Smooth muscle cell (in vitro differentiated cells): Measurements from ENCODE around the gene NANOG.

DNA sequence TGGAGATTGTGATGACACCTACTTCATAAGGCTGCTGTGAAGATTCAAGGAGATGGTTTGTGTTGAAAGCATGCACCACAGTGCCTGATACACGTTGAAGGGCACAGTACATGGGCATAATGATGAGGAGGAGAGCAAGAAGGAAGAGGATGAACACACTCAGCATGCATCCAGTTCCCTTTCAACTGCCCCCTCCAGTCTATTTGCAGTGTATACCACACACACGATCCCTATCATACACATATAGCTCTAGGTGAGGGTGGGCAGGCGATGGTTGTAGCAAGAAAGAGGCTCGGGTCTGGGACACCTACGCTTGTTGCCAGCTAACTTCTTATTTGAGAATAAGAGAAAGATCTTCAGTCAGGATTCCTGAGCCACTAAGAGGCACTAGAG, 3.9 kb downstream of the CLSTN3 start:
- RAMPAGE, long total RNA = no peak

- RAMPAGE, long total RNA = no peak
Measured at GRCh38 chr12:7135876-7136611, 5.9 kb downstream of the CLSTN3 start.

DNA sequence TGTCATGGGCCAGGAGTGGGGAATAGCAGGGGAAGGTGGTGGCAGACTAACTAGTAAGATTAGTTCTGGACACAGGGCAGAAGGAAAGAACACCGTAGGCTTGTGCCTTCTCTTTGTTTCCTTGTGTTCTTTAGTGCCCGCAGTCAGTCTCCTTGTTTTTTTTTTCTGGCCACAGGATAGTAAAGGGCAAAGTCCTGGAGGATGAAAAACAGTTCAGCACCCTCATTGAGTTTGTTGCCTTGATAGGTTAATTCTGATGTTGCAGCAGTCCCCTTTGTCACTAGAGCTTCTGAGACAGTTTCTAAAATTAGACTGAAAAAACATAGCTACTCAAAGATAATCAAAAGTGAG, 8.4 kb downstream of the PEX5 start:
- RAMPAGE, long total RNA = no peak

DNA sequence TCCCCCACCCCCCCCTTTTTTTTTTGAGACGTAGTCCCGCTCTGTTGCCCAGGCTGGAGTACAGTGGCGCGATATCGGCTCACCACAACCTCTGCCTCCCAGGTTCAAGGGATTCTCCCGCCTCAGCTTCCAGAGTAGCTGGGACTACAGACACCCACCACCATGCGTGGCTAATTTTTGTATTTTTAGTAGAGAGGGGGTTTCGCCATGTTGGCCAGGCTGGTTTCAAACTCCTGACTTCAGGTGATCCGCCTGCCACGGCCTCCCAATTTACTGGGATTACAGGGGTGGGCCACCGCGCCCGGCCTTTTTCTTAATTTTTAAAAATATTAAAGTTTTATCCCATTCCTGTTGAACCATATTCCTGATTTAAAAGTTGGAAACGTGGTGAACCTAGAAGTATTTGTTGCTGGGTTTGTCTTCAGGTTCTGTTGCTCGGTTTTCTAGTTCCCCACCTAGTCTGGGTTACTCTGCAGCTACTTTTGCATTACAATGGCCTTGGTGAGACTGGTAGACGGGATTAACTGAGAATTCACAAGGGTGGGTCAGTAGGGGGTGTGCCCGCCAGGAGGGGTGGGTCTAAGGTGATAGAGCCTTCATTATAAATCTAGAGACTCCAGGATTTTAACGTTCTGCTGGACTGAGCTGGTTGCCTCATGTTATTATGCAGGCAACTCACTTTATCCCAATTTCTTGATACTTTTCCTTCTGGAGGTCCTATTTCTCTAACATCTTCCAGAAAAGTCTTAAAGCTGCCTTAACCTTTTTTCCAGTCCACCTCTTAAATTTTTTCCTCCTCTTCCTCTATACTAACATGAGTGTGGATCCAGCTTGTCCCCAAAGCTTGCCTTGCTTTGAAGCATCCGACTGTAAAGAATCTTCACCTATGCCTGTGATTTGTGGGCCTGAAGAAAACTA, at the start of gene NANOG:
Gene NANOG (plus strand): TSS at position 602 of the 918 bp plus-strand sequence.
- RAMPAGE, long total RNA = no peak

DNA sequence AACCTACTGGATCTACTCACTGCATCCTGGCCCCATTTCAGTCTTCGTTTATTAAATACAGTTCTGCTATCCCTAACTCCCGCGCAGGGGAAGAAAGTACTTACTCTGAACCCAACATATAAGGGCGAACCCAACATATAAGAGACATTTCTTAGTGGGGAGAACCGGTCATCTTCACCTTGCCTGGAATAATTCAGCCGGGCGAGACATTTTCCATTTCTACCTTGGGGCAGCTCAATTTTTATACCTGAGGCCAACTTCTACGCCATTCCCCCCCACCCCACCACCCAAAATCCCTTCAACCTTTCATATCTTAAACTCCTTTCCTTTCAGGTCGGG, 1.6 kb downstream of the SLC2A3 start:
- RAMPAGE, long total RNA = no peak

GRCh38 chr12:8018624-8019332, 13.7 kb upstream of the FOXJ2 start:
- RAMPAGE, long total RNA = no peak

GRCh38 chr12:8036377-8036812, 3.9 kb downstream of the FOXJ2 start:
- RAMPAGE, long total RNA = no peak

- RAMPAGE, long total RNA = no peak
Measured at GRCh38 chr12:8181233-8181543, 24.4 kb downstream of the ZNF705A start.

- RAMPAGE, long total RNA = no peak
Measured at GRCh38 chr12:8221500-8221962, 5.9 kb downstream of the FAM90A1 start.

DNA sequence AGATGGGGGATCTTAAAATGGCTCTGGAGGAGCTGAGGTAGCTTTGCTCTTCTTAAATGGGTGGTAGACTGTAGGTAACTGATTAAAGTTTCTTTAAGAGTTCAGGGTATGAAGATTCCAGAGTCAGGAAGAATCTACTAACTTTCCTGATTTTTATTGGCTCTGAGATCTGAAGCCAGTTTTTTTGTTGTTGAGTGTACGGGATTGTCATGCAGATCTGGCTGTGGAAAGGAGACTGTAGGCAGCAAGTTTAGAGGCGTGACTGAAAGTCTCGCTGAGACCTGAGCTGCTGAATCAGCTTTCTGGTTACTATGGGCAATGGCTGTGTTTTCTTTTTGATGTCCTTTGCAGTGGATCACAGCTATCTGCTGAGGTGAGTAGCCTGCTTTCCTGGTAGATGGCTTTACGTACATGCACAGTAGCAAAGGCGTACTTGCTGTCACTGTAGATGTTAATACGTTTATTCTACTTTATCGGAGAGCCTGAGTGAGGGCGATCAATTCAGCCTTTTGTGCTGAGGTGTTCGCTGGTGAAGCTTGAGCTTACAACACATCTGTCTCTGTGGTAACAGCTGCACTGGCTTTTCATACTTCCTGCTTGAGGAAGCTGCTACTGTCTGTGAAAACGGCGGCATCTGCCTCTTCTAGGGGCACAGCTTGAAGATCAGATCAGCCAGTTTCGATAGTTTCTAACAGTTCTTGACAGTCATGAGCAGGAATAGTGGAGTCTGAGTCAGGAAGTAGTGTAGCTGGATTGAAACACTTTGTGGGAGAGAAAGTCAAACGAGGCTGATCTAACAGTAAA, 92.8 kb upstream of the FAM90A1 start:
- RAMPAGE, long total RNA = no peak

GRCh38 chr12:8540167-8540702, 470 bp downstream of the CLEC4E start:
- RAMPAGE, long total RNA = no peak

DNA sequence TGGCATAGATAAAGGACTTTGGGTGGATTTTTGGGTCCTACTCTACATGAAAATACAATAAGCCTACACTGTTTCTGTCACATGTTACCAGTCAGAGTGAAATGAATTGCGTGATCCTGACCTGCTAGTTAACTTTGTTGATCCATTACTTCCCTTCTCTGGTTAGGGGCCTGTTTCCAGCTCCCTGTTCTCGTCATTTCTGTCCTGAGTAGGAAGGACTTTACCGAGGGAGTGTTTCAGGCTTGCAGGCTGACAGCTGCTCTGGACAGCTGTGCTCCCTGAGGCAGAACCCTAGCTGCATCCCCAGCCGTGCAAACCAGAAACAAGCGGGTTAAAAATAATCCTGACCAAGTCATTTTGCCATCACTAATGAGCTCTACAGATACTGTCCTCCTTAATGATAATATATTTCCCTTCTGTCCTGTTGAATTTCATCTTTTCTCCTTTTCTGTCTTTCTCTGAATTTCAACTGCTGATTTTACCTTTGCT, 1.5 kb downstream of the AICDA start:
- RAMPAGE, long total RNA = no peak

- RAMPAGE, long total RNA = no peak
Measured at GRCh38 chr12:8696775-8697011, 1.1 kb upstream of the RIMKLB start.

GRCh38 chr12:8822981-8823870, 805 bp downstream of the A2ML1 start:
- RAMPAGE, long total RNA = no peak

DNA sequence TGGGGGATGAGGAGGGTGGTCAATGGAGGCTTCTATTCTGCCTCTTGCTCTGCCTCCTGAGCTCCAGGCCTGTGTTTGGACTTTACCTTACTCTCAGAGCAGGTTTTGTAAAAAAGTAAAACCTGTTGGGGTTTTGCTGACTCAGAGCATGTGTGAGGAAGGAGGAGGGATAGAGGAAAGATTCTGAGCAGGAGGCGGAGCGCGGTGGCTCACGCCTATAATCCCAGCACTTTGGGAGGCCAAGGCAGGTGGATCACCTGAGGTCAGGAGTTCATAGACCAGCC, 6.7 kb downstream of the A2ML1 start:
- RAMPAGE, long total RNA = no peak

GRCh38 chr12:9065505-9065783, 50.3 kb downstream of the A2M start:
- RAMPAGE, long total RNA = no peak

GRCh38 chr12:9120267-9120897, 4.7 kb upstream of the A2M start:
- RAMPAGE, long total RNA = no peak

DNA sequence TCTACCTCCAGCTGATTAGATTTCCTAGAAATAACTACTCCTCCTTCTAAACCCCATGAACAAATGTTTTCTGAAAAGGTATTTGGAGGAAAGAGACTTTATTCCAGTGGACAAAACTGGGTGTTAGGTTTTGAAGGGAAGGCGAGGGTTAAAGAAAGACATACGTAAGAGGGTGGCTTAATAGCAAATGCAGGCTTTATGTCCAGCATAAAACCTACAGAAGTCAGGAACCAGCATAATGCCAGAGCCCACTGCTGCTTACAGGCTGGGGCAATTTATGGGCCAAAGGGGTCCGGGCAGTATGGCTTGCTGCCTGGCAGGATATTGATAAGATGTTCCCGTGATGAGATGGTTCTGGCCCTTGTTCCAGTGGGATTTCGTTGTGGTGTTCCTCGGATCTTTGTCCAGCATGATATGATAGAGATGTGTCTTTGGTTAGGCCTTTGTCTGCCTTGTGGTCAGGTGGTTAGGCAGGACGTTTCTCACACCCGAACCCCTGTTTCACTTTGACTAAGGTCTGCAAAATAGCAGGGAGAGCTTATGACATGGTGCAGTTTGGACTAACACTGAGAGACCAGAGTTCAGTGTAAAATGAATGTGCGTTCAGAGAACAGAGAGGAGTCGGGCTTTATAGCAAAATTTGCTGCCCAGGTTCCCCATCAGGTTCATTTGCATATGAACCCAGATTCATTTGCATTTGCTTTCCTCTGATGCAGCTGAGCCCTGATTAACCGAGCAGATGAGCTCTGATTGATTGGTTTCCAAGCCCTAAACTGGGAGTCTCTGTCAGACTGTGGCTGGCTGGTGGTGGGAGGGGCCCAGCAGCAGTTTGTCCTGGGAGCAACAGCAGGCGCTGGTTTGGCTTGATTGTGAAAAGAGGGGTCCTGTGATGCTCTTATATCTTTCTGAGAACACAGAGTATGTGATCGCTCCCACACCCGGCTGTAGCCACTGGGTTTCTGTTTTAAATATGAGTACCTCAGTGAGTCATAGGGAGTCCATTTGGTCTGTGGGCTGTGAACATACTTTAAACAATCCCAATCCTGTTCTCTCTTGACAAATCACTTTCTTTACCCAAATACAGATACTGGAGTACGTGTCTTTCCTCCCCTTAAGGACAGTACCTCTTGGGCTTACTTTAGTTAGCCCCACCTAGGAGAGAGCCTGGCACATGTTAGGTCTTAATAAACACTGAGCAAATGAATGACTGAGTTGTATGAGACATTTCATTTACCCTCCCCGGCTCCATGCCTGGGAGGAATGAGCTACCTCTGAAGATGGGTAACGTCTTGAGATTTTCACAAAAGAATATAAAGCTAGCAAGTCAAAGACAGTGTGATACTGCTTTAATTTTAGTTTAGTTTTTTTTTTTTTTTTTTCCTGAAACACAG, 156.3 kb upstream of the PZP start:
- RAMPAGE, long total RNA = no peak

- RAMPAGE, long total RNA = no peak
Measured at GRCh38 chr12:9447297-9447728, 160.4 kb downstream of the KLRB1 start.

DNA sequence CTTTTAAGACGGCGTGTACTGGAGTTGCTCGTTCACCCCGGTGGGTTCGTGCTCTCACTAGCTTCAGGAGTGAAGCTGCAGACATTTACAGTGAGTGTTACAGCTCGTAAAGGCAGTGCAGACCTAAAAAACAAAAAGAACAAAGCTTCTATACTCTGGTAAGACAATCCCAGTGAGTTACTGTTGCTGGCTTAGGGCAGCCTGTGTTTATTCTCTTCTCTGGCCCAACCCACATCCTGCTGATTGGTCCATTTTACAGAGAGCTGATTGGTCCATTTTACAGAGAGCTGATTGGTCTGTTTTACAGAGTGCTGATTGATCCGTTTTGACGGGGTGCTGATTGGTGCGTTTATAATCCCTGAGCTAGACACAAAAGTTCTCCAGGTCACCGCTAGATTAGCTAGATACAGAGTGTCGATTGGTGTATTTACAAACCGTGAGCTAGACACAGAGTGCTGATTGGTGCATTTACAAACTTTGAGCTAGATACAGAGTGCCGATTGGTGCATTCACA, 158.0 kb downstream of the KLRB1 start:
- RAMPAGE, long total RNA = no peak